Thoracic aorta (tissue), 1 donor: ENCODE data around the gene PRPF18.

- RAMPAGE, long total RNA = no peak
These were observed 108.5 kb downstream of the CAMK1D start for GRCh38 chr10:12457779-12458391.

- RAMPAGE, long total RNA = no peak
These were observed 121.8 kb downstream of the CAMK1D start for GRCh38 chr10:12471080-12471688.

GRCh38 chr10:12602506-12602863, 253.1 kb downstream of the CAMK1D start:
- RAMPAGE, long total RNA = no peak

- RAMPAGE, long total RNA = no peak
These were observed 279.6 kb downstream of the CAMK1D start for GRCh38 chr10:12628921-12629281.

DNA sequence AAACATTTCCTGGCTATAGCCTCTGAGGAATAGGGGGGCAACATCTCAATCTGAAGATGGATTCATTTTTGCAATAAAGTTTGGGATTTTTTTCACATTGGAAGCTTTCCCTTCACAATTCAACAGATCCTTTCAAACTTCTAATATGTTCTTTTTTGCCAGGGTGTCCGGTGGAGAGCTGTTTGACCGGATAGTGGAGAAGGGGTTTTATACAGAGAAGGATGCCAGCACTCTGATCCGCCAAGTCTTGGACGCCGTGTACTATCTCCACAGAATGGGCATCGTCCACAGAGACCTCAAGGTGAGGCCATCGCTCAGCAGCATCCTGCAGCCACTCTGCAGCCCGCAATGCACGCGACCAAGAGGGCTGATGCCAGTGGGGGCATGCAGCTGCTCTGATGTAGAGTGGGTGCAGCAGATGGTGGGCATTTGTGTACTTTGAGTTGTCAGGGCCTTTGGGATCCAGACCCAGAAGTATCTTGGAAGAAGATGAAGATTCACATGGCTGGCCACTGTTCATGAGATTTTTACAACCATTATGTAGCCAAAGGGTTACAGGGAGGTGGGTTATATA, 240.6 kb downstream of the CCDC3 start:
- RAMPAGE, long total RNA = no peak

DNA sequence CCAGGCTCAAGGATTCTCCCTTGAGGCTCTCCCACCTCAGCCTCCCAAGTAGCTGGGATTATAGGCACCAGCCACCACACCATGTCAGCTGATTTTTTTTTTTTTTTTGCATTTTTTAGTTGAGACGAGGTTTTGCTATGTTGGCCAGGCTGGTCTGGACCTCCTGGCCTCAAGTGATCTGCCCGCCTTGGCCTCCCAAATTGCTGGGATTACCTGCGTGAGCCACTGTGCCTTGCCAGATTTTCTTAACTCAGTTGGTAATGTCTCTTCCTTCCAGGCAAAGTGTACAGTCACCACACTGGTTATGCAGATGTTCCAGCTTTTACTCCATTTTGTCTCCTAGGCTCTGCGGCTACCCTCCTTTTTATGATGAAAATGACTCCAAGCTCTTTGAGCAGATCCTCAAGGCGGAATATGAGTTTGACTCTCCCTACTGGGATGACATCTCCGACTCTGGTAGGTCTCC, 187.6 kb downstream of the CCDC3 start:
- RAMPAGE, long total RNA = no peak

- RAMPAGE, long total RNA = no peak
These were observed 104.6 kb downstream of the CCDC3 start for GRCh38 chr10:12896805-12897447.

- RAMPAGE, long total RNA = no peak
These were observed 29.0 kb downstream of the PHYH start for GRCh38 chr10:13270873-13271227.

GRCh38 chr10:13271475-13272080, 28.3 kb downstream of the PHYH start:
- RAMPAGE, long total RNA = no peak

DNA sequence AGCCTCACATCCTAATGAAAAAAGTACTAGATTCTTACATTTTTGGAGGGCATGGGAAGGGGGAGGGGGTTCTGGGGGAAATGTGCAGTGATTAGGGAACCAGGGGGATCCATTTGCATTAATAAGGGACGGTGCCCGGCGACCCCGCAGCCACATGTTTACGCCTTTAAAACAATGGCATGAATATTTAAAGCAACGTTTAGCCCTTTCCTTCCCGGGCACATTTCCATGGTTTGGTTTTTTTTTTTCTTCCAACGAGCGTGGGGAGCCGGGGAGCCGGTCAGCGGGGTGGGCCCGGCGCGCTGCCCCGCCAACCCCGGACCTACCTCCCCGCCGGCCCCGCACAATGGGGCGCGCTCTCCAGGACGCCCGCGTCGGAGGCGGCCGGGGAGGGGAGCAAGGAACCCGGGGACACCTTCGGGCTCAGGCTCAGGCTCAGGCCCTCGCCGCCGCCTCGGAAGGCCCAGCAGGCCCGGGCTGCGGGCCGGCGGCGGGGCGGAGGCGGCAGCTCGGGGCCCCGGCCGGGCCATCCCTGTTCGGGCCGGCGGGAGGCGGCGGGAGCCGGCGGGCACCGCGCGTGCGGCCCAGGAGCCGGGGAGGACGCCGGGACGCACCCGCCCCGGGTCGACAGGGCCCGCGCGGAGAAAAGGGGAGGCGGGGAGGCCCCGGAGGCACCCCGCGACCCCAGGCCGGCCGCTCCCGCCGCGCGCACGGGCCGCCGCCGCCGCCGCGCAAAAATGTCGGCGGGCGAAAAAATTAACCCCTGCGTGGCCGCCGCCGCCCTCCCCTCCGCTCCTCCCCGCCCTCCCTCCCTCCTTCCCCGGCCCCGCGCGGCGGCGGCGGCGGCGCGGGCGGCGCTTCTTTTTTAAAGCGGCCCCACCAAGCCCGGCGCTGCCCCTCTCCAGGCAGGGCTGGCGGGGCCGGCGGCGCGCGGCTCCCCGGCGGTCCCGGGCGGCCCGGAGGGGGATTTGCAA, 855 bp downstream of the SEPHS1 start:
- RAMPAGE, long total RNA = no peak

DNA sequence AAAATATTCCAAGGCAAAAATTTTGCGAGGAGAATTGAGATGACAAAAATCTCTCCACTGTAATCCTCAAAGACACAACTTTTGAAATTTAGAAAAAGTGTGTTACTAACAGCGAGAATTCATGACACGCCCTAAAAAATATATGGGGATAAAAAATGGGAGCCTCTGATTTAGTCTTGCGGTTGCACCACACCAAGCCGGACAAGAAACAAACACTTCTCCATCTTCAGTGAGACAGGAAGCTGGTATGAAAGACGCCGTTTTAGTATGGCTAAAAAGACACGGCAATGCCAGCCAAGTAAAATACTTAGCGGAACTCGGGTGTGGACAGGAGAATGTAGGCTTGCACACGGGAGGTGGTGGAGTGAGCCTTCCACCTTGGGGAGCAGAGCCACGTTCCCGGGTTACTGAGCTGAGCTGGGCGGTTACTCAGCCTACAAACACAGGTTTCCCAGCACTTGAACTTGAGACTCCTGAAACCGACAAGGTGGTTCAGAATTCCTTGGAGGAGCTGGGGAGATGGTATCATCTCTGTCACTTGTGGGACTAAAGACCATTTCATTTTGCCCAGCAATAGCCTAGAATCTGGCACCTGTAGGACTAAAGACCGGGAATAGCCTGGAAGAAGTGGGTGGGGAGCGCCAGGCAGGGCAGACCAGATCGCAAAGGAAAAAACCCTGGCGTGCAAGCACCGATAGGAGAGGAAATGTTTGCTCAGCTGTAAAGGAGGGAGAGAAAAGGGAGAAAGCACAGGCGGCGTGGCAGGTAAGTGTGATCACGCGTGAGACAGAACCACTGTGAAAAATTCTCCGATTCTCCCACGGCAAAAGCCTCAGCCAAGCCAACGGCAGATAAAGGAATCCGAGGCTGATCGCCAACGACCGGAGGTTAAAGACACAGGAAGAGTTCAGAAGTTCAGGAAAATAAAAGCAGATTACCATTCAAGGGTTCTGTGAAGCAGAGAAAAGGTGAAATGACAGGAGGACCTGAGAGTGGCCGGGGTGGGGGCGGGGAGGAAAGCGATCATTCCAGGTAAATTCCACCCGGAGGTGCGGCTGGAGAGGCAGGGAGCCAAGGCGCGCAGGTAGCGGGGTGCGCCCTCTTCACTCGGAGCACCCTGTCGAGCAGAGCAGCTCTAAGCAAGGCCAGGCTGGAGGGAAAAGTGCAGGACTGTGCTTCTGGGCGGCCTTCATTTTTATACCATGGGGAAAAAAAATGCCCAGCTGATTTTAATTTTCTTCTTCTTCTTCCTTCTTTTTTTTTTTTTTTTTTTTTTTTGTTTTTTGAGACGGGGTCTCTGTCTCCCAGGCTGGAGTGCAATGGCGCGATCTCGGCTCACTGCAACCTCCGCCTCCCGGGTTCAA, 35.0 kb upstream of the SEPHS1 start:
- RAMPAGE, long total RNA = no peak

DNA sequence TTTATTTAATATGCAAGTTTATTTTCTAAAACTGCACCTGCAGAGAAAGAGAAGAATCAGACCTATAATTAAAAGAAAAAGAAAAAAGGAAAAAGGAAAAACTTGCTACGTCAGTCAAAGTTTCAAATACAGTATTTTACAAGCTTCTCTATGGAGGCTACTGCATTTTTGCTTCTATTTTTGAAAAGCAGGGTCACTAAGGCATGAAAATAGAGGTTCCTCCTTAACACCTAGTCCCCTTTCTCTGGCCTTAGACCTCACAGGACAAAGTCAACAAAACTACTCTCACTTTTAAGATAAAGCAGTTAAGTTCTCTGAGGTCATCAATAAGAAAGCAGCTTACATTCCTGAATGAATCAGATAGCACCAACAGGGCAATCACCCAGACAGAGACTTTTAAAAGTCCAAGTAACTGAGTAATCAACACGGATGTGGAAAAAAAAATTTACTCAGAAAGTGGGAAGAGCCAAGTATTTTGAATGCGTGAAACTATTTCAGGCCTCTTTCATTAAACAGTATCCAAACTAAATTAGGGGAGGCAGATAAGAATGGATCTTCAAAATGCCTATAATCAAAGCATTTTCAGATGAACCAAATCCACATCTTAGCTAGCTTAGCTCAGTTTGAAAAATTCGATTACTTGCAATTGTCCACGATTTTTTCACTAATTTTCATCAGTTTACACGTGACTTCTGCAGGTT, 1.9 kb downstream of the BEND7 start:
- RAMPAGE, long total RNA = no peak

GRCh38 chr10:13586447-13587288, at the start of gene PRPF18:
Gene PRPF18, plus strand, starts transcription at chr10:13586965.
- RAMPAGE, long total RNA = start-site peak on the plus strand at chr10:13586936-13587008, 598 reads

- RAMPAGE, long total RNA = no peak
These were observed 47.5 kb downstream of the PRPF18 start for GRCh38 chr10:13634191-13634647.

GRCh38 chr10:13701091-13701759, 114.5 kb downstream of the PRPF18 start:
- RAMPAGE, long total RNA = no peak

DNA sequence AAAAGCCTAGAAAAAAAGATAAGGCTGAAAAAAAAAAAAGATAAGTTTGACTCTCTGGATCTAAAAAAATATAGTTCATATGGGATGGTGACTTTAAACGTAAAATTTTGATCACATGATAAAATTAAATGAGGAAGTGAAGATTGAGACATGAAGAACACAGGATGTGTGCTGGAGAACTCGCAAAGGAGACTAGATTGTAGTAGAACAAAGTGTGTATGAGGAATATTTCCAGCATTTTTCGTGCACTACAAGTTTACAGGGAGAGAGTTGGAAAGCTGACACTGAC, 286.4 kb downstream of the PRPF18 start:
- RAMPAGE, long total RNA = no peak

DNA sequence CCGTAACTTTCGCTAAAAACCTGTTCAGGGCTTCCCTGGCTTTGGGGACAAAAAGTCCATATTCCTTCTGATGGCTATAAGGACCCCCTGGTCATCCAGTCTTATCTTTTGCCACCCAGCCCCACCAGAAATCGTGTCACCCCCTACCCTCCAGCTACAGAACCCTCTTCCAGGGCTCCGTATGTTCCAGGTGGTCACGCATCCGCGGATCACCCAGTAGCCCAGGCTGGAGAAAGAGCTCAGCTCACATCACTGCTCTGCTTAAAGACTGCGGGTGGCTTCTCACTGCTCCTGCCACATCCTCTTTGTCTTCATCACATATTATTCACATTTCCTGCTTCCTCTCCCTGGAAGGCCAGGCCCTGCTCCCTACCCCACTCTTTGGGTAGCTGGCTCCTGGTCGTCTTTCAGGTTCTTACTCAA, 307.5 kb downstream of the PRPF18 start:
- RAMPAGE, long total RNA = no peak

DNA sequence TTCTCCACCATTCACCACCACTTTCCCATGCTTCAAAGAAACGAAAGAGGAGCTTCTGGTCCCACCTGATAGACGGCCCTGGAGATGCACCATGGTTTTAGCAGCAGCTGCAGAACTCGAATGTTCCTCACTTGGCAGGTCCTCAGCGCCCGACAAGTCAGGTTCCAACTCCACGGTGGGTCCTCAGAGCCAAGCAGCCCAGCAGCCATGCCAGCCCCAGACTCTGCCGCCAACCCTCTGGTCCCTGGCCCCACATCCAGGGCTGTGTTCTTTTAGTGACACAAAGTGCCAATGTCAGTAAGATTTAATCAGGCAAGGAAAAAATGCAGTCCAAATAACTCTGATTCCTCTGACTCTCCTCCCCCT, 359.1 kb downstream of the FRMD4A start:
- RAMPAGE, long total RNA = no peak

- RAMPAGE, long total RNA = no peak
These were observed 345.8 kb downstream of the FRMD4A start for GRCh38 chr10:13984654-13985506.

GRCh38 chr10:14185415-14186032, 145.2 kb downstream of the FRMD4A start:
- RAMPAGE, long total RNA = no peak